NT2/D1 (cell line): ENCODE data around the genes ZNF766, ZNF610 and ZNF765.

GRCh38 chr19:52170286-52171318, 819 bp downstream of the ZNF836 start:
- RRBS, 2 experiments: 4% methylated on average over 7 of the region's 34 CpGs

- RRBS, 2 experiments: no CpG with 5 or more reads among the region's 24 CpGs
Measured at GRCh38 chr19:52189466-52189838, 400 bp upstream of the PPP2R1A start.

DNA sequence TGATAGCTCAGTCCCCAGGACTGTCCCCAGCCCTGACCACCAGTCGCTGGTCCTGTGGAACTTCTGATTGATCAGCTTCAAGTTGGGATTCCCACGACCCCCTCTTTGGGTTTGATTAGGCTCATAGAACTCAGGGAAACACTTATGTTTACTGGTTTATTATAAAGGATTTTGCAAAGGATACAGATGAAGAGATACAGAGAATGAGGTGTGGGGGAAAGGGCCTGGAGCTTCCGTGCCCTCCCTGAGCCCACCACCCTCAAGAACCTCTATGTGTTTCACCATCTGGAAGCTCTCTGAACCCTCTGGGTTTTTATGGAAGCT, 13.8 kb downstream of the PPP2R1A start:
- RRBS, 2 experiments: no CpG with 5 or more reads among the region's 3 CpGs

DNA sequence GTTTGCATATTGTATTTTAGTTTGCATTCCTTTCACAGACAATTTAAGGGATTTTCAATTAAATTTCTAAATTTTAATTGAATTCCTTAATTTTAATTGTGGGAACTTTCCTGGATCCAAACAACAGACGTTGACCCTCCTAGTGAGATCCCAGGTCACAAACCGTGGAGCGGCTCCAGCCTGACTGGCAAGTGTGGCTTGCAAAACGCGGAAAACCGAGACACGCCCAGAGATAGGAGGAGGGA, 217 bp upstream of the ZNF766 start:
- RRBS, 2 experiments: no CpG with 5 or more reads among the region's 7 CpGs

DNA sequence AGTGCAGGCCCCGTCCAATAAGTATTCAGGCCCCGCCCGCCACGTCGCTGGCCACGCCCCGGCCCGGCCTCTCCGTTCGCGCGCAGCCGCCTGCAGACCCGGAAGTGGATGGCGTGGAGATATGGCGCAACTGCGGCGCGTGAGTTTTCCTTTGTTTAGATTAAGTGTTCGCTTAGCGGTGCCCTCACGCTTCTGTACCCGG, at the start of gene ZNF766:
ZNF766 (plus strand) TSS at position 95 of the 202 bp plus-strand sequence.
- RRBS, 2 experiments: 1 to 8% methylated on average over 13 of the region's 23 CpGs

DNA sequence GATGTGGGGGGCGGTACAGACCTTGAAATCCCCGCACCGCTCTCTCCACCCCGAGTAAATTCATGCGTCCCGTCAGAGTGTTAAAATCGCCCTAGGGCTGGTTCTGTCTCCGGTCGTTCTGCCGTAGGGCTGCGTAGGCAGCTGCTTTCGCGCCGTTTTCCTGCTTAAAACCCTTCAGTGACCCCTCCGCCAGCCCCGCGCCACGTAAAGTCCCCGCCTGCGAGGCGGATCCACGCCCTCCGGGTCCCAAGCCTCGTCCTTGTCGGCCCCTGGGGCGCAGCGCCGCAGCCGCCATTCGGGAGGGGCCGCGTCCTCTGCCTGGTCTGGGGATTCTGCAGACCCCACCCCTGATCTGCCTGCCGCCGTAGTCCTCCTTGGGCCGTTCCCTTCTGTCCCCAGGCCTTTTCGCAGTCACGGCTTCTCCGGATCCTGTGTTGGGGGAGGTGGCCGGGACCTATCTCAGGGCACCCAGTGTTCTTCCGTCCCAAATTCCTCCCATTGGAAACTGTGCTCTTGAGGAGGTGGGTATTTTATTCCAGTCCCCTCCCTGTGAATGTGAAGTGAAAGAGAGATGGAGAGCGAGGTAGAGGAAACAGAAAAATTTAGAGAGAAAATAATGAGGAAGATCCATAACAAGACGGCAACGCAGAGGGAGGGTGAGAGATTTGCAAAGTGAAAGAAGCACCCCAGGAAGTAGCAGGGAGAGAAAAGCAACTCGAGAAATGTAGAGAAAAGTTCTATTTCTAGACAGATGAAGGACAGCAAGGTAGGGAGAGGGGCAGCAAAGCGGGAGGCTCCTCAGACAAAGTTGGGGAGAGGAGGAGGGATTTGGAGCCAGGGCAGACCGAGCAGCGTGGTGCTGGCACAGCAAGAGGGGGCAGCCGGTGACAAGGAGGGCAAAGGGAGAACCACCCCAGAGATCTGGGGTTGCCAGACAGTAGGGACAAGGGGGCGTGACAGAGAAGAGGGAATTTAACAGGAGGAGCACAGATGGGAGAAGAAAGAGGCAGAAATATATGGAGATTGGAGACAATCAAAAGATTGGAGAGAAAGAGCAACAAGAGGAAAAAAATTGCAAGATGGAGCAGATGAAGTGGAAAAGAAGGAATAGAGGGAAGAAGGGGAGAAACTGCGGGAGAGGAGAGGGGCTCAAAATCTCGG, 688 bp downstream of the ZNF766 start:
- RRBS, 2 experiments: 0 to 1% methylated on average over 2 to 3 of the region's 51 CpGs

GRCh38 chr19:52324691-52325142, 11.3 kb upstream of the ZNF610 start:
- RRBS, 2 experiments: no CpG with 5 or more reads among the region's 1 CpG

DNA sequence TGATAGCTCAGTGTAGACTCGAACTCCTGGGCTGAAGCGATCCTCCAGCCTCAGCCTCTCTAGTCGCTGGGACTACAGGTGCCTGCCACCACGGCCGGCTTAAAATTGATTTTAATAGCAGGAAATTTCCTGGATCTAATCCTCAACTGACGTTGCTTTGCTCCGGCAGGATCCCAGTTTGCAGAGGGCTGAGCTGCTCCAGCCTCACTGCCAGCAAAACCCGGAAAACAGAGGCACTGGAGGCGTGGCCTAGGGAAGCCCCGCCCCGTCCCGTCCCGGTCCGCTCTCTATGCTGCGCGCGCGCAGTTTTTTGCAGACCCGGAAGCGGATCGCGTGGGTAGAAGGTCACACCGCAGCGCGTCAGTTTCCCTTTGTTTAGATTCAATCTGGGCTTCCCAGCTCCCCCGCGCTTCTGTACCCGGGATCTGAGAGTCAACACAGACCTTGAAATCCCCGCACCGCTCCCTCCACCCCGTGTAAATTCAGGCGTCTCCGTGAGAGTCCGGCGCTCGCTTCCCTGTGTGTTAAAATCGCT, at the start of gene ZNF610:
ZNF610 (plus strand) TSS at position 313 of the 535 bp plus-strand sequence.
- RRBS, 2 experiments: 2 to 4% methylated on average over 19 to 23 of the region's 37 CpGs

GRCh38 chr19:52336990-52337446, 975 bp downstream of the ZNF610 start:
- RRBS, 2 experiments: no CpG with 5 or more reads among the region's 3 CpGs

- RRBS, 2 experiments: under 1 to 1% methylated on average over 7 of the region's 53 CpGs
Measured at GRCh38 chr19:52600664-52601646, 30.9 kb downstream of the ZNF701 start.

GRCh38 chr19:52638654-52639149, 51.6 kb downstream of the ENSG00000269825 start:
- RRBS, 2 experiments: no CpG with 5 or more reads among the region's 14 CpGs

DNA sequence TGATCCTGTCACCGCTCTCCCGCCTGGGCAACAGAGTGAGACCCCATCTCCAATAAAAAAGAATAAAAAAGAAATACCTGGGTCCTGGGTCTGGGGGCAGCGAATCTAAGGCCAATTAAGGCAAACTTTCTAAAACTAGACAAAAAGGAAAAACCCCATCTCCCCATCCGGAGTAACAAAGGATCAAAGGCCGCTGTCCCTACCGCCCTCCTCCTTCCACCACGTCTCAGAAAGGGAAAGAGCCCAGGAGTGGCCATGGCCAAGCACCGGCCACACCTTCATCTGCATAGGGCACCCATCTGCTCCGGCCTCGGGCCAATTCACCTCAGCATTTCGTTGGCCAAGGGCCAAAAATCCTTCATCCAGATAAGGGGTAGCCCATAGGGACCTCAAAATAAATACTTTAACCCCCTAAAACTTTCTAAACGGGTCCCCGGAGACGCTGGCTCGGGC, 750 bp downstream of the ZNF320 start:
- RRBS, 2 experiments: 7 to 11% methylated on average over 3 of the region's 15 CpGs

- RRBS, 2 experiments: 0 to under 1% methylated on average over 3 of the region's 30 CpGs
Measured at GRCh38 chr19:52922359-52923320, 588 bp downstream of the ZNF888 start.

- RRBS, 2 experiments: no CpG with 5 or more reads among the region's 3 CpGs
Measured at GRCh38 chr19:53044887-53045105, 256 bp downstream of the ERVV-2 start.

DNA sequence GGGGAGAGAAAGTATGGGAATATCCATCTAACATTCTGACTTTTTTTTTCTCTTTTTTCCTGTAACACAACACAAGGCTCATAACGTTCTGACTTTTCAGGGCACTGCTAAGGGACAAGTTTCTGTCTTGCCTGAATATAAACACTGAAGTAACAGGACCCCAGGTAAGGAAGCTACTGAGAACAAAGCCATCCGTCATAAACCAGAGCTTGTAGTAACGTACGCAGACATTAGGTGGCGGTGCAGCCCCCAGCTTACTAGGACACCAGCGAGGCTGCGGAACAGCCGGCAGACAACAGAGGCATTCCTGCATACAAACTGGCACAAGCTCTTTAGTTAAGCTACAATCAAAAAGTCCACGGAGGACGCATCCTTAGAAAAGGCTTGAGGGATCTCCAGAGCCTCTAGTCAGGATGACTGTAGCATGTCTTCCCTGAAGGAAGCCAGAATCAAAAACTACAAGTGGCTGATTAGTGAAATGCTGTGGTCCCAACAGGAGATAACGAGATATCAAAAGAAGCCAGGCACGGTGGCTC, 26.3 kb downstream of the ZNF160 start:
- RRBS, 2 experiments: no CpG with 5 or more reads among the region's 12 CpGs

- RRBS, 2 experiments: no CpG with 5 or more reads among the region's 30 CpGs
Measured at GRCh38 chr19:53192039-53193108, 784 bp downstream of the ZNF665 start.

DNA sequence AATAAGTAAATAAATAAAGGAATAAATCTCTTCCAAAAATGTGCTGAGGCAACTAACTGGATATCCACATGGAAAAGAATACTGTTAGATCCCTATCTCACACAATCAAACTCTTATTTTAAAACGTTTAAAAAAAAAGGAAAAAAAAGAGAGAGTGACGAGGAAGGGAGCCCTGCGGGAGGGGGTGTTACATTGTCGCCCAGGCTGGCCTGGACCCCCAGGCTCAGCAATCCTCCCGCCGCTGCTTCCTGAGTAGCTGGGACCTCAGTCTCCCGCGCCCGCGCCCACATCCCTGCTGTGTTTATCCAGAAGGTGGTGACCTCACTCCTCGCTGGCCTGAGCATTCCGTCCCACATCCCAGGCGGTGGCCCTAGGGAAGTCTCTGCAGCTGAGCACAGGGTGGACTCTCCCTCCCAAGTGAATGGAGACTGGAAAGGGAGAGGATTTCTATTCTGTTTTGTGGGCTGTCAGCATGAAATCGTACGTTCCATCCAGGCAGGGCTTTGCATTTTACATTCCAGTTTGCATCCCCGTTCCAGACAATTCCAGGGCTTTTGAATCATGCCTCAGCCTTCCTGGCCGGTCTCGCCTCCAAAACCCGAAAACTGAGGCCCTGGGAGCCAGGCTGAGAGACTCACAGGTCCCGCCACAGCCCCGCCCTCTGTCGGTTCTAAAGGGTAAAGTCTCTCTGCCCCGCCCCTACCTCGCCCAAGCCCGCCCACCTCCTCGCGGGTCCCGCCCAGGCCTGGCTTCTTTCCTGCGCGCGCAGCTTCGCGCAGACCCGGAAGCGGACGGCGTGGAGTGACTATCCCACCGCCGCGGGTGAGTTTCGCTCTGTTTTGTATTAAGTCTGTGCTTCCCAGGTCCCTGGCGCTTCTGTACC, at the start of gene ZNF765:
ZNF765 (plus strand) TSS at position 778 of the 883 bp plus-strand sequence.
- RRBS, 2 experiments: no CpG with 5 or more reads among the region's 42 CpGs

DNA sequence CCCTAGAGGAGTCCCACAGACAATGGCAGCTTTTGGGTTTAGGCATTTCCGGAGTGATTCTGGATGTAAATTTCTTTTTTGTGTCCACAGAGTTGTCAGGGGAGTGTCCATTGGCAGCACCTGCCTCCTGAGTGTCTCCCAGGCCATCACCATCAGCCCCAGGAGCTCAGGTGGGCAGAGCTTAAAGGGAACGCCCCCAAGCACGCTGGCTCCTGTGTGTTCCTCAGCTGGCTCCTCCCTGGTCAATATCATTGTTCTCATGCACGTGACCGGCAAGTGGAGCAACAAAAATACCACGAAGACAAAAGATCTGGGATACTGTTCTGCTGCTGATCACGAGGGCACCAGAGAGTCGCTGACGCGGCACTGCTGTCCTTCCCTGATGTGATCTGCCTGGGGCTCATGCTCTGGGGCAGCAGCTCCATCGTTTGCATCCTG, 8.8 kb upstream of the ZNF761 start:
- RRBS, 2 experiments: no CpG with 5 or more reads among the region's 11 CpGs

DNA sequence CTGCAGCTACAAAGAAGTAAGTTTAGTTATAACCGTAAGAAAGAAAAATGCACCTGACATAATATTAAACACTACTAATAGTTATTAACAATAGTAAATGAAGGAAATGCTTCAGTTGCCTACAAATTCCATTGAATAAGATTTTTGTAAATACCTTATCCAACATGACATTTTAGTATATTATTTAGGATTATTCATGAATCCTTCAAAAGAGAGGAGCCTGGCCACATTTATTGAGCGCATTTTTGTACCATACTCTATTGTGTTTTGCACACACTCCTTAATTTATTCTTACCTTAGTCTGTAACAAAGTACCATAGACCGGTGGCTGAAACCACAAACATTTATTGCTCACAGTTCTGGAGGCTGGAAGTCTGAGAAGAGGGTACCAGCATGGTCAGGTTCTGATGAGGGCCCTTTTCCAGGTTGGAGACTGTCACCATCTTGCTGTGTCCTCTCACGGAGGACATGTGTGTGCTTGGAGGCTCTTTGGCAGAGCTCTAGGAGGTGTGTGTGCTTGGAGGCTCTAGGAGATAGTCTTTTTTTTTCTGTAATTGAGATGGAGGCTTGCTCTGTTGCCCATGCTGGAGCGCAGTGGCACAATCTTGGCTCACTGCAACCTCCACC, 2.1 kb downstream of the ZNF331 start:
- RRBS, 2 experiments: no CpG with 5 or more reads among the region's 5 CpGs

DNA sequence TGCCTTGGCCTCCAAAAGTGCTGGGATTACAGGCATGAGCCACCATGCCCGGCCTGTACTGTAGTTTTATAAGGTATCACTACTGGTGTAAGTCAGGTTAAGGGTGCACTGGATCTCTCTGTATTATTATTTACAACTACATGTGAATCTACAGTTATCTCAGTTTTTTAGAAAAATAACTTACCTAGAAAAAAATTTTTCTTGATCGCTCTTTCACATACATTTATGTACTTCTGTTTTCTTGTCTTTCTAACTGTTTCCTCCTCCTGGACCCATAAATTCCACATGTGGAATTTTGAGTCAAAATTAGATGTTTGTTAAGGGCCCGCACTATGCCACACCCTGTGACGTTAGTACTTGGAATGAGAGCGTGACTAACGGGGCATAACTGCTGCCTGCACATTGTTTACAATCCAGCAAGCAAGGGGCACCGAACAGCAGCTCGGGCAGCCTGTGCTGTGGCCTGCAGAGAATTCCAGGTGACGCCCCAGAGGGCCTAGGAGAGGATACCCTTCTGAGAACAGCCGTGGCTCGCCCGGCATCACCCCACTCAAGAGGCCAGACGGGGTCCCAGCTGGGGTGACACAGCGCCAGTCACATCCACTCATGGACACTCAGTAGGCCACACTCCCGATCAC, 7.1 kb downstream of the ZNF331 start:
- RRBS, 2 experiments: no CpG with 5 or more reads among the region's 15 CpGs